Epithelial cell of esophagus (primary cell): ENCODE data around the genes CD46 and HSD11B1.

DNA sequence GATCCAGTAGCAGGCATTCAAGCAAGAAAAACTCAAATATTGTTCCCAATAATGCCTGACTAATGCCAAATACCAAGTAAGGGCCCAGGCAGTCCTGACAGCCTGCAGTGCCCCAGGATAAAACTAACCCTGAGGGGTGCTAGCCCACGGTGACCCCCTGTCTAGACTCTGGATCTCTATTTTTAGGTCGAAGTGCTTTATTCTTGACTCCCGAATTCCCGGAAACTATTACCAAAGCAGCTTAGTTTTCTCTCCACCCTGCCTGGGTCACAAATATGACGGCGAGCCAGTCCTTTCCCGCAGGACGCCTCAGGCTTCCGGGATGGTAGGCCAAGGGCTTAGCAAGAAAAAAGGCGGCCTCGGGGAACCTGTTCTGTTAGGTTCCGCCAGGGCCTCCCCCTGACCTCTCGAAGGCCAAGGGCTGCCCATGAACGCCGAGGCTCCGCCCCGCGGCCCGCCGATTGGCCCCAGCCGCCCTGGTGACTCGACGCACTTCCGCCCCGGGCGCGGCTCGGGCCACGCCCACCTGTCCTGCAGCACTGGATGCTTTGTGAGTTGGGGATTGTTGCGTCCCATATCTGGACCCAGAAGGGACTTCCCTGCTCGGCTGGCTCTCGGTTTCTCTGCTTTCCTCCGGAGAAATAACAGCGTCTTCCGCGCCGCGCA is at the start of gene CD46:
Gene CD46, plus strand, starts transcription at position 507 of the 666 bp plus-strand sequence.
- RRBS = 2% methylated on average over 9 of the region's 38 CpGs

GRCh38 chr1:207802720-207803109 is 50.9 kb downstream of the CD46 start:
- RRBS = no CpG with 5 or more reads among the region's 2 CpGs

GRCh38 chr1:207811459-207811848 is 59.6 kb downstream of the CD46 start:
- RRBS = no CpG with 5 or more reads among the region's 6 CpGs

DNA sequence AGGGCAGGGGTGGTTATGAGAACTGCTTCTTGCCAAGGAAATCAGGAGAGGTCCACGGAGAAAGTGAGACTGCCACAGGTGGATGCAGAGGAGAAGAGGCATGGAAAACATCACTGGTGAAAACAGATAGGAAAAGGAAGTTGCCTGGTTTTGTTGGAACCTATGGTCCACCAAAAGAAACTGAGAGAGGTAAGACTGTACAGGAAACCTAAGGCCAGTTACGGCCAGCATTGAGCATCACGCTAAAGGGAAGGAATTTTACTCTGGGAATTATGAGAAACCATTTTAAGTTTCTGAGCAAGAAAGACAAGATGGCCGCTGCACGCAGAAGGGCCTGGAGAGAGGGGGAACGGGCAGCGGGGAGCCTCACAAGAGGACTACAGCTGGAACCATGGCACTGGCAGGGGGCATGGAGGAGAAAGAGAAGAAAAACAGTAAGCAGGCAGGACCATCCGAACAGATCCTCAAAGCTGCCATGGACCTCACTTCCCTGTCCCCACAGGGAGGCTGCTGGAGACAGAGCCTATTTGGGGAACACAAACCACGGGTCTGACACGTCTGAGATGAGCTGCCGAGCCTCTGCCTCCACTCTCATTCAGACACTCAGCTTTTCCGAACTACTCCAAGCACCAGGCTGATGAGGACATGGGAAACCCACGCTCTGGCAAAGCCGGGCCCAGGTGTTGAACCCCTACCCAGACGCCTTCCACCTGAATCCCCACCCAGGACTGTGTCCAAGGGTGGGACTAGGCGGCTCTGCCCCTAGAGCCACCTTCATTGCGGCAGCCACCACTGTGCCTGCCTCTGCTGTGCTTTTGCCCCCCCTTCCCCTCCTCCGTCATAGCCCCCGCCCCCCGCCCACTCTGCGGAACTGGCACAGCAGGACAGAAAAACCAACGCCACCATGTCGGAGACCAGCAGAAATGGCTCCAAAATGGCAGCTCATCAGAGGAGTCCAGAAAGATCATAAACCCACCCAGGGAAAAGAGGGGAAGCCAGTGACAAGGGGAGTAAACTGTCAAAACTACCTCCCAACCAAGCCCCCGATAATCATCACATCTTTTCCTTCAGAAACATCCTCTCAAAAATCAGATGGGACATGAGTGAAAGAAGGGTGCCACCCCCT is 69.0 kb downstream of the CD46 start:
- RRBS = no CpG with 5 or more reads among the region's 24 CpGs

- RRBS = no CpG with 5 or more reads among the region's 11 CpGs
These were observed 71.0 kb downstream of the CD46 start for GRCh38 chr1:207822548-207823497.

GRCh38 chr1:207831482-207831817 is 79.5 kb downstream of the CD34 start:
- RRBS = no CpG with 5 or more reads among the region's 2 CpGs

GRCh38 chr1:207868507-207868800 is 42.5 kb downstream of the CD34 start:
- RRBS = 2% methylated on average over 3 of the region's 17 CpGs

- RRBS = no CpG with 5 or more reads among the region's 1 CpG
These were observed 27.5 kb downstream of the CD34 start for GRCh38 chr1:207883465-207883785.

GRCh38 chr1:207922656-207922963 is 11.7 kb upstream of the CD34 start:
- RRBS = 60% methylated on average over 1 of the region's 7 CpGs

DNA sequence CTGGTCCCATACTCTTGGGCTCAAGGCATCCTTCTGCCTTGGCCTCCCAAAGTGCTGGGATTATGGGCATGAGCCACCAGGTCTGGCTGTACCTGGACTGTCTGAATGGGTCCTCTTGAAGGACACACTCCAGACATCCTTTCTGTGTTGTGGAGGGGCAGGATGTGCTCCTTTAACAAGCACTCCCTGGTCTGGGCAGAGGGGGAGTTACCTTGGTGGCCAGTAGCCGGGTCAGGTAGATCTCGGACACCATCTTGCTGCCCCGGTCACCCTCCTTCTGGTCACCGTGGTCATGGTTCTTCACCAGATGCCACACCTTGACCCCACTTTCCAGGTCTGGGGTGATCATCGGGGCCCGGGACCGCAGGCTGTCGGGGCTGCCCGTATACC is 122.2 kb upstream of the CD34 start:
- RRBS = 96% methylated on average over 4 of the region's 9 CpGs

GRCh38 chr1:208158201-208158730 is 85.9 kb downstream of the PLXNA2 start:
- RRBS = no CpG with 5 or more reads among the region's 2 CpGs

- RRBS = no CpG with 5 or more reads among the region's 5 CpGs
These were observed 42.9 kb downstream of the PLXNA2 start for GRCh38 chr1:208201164-208201727.

- RRBS = no CpG with 5 or more reads among the region's 12 CpGs
These were observed 8.3 kb upstream of the PLXNA2 start for GRCh38 chr1:208252453-208252856.

DNA sequence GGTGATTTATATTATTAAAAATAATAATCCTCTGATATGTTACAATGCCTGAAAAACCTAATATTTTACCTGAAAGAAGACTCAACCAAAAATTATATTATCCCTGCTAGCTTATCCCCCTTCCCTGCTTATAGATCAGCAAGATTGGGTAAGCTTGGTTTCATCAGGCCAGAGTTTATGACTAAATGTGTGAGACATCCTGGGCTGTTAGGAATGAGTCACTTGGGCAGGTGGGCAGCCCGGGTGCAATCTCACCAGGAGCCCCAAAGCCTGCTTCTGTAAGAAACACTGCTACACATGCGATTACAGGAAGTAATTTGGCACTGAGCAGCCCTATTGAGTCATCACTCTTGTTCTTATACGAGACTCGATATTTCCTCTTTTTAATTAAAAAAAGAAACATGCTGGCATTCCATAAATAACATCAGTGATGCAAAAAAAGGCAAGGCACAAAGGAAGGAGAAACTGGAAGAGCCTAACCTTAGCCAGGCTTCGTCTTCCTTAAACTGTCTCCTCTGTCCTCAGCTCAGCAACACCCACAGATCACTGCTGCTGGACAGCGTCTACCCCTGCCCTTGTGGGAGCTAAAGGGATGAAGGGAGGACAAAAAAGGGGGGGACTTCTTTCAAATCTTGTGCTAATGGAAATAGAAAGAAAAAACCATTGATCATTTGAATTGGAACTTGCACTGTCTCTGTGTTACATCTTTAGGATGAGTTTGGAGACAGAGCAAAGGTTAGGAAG is 544.1 kb upstream of the CAMK1G start:
- RRBS = no CpG with 5 or more reads among the region's 6 CpGs

GRCh38 chr1:209398285-209399197 is 185.0 kb upstream of the CAMK1G start:
- RRBS = no CpG with 5 or more reads among the region's 7 CpGs

GRCh38 chr1:209567454-209568047 is 16.0 kb upstream of the CAMK1G start:
- RRBS = no CpG with 5 or more reads among the region's 6 CpGs

DNA sequence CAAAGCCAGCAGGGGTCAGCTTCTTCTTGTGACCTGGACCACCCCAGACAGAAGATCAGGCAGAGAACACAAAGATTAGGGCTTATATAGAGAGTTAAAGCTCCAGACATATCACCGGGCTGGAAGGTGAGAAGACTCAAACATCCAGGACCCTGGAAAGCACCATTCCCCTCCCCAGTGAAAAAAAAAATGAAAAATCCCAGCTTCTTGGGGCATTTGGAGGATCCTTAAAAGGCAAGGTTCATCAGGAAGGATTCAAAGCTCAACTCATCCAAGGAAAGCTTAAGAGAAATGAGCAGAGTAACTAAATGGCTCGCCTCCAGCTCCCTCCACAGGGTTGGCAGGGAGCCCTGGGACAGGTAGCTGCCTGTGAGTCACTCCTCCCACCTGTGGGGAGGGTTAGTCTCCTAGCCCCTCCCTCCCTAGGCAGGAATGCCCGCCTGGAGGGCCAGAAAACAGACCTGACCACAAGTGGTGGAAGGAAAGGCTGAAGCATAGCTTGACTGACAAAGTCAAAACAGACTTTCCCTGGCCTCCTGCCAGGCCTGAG is 624 bp upstream of the LAMB3 start:
- RRBS = no CpG with 5 or more reads among the region's 3 CpGs

GRCh38 chr1:209673632-209674668 is 1.3 kb upstream of the G0S2 start:
- RRBS = no CpG with 5 or more reads among the region's 9 CpGs

- RRBS = no CpG with 5 or more reads among the region's 7 CpGs
These were observed at the start of gene HSD11B1 for GRCh38 chr1:209704584-209705033. Gene HSD11B1 (plus strand): TSS chr1:209704846.